Prostate gland (tissue), 2 donors: ENCODE data around the gene OVCH1.

DNA sequence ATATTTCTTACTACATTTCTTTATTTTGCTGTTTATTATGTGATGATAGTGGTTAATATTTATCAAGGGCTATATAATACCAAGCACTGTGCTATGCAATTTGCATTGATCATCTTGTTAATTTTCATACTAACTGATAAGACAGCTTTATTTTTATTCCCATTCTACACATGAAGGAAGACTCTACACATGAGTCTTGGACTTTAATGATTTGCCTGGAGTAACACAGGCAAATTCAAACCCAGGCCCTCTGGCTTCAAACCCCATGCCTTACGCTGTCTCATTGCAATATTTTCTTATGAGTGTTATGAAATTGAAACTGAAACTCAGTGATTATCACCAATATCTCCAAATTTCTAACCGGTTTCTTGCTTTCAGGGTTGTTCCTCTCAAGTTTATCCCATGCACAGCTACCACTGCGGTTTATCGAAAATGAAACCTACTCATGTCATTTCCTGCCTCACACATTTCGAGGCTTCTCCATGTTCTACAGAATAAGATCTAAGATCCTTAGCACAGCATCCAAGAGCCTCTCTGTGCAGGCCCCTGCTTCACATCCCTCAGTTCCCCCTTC, 45.7 kb upstream of the FAR2 start:
- PRO-cap: no peak
- RAMPAGE, long total RNA, 2 experiments: no peak in any of the 2 experiments

- PRO-cap: no peak
- RAMPAGE, long total RNA, 2 experiments: no peak in any of the 2 experiments
Observed at GRCh38 chr12:29208166-29208495, 59.1 kb downstream of the FAR2 start.

DNA sequence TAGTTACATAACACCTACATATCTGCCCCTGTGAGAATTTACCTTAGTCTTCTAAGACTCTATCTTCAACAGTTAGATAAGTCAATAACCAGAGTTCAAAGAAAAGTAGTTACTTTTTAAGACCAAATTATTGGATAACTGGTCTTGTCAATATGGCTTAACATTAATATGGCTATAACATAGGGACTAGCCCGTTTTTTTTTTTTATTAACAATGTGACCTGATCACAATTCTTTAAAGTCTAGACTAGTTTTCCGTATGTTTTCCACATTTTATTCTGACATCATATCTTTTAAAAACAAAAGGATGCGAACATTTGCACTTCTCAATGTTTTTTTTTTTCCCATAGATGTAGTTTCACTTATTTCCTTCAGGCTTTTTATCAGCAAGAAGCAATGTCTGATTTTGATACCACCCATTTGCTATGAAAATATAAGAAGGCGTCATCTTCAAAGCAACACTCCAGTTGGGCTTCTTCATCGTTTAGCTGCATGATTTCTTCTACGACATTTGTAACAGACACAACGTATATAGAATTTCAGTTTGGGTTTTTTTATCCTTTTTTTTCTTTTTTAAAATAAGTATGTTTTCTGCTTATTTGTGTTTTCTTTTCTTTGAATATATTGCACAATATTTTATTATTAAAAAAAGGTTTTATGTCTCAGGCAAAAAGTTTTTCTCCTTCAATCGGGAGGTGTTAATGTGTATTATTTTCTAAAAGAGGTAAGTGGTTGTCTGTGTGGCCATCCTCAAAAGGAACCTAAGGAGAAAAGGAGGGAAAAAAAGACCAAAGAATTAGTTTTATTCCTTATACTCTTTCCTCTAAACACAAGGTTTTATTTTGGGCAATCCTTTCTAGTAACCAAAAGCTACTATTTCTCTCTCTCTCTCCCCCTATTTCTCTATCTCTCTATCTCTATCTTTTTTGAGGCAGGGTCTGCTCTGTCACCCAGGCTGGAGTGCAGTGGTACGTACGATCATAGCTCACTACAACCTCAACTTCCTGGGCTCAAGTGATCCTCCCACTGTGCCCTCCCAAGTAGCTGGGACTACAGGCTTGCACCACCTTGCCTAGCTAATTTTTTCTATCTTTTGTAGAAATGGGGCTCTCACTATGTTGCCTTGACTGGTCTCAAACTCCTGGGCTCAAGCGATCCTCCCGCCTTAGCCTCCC, 40.1 kb downstream of the ERGIC2 start:
- PRO-cap: no peak
- RAMPAGE, long total RNA, 2 experiments: no peak in any of the 2 experiments

- PRO-cap: no peak
- RAMPAGE, long total RNA, 2 experiments: no peak in any of the 2 experiments
Observed at GRCh38 chr12:29497332-29498125, at the start of gene OVCH1. Gene OVCH1, minus strand, starts transcription at chr12:29497686.

DNA sequence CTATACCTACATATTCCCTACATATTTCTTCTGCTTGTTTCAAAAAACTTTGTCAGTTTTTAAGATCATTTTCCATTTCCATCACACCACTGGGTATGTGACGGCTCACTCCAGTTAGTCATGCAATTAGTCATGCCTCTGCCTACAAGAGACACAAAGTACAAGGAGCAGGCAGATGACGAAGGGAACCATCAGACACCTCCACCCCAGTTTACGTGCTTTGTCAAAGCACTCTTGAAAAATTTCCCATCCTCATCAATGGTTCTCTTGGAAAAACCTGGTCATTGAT, 119.5 kb upstream of the OVCH1 start:
- PRO-cap: no peak
- RAMPAGE, long total RNA, 2 experiments: no peak in any of the 2 experiments

GRCh38 chr12:29725772-29726324, 57.9 kb downstream of the TMTC1 start:
- PRO-cap: no peak
- RAMPAGE, long total RNA, 2 experiments: no peak in any of the 2 experiments

DNA sequence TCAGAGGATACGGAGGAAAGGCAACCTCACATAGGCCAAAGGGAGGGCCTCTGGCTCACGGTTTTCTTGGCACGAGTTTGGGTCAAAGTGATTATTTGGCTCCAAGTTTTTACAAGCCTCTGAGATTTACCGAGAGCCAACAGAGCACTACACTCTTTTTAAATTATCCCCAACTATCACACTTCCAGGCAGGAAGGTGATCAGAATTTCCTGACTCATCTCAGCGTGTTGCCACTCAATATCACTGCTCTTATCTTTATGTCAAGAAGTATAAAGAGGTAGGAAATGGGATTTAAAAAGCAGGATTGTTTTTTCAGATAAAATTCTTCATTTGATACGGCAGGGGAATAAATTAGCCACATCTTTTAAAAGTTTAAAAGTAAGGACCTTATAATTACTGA, 29.1 kb downstream of the TMTC1 start:
- PRO-cap: no peak
- RAMPAGE, long total RNA, 2 experiments: no peak in any of the 2 experiments

GRCh38 chr12:30634042-30634407, 61.6 kb downstream of the IPO8 start:
- PRO-cap: no peak
- RAMPAGE, long total RNA, 2 experiments: no peak in any of the 2 experiments

DNA sequence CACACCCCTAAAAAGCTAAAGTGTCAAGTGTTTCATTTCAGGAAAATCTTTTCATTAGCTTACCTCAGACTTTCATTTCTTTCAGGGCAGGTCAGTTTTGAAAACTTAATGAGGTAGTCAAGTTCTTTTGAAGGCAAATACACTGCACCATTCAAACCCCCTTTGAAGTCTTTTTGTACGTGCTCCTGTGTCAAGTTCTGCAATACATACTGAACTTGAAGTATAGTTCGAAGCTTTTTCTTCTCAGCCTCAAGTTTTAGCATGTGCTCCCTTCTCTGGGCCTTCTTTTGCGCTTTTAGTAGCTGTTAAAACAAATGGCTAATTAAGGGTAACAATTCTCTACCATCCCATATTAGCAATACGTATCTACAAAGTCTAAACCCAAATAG, 19.9 kb downstream of the CAPRIN2 start:
- PRO-cap: no peak
- RAMPAGE, long total RNA, 2 experiments: no peak in any of the 2 experiments

GRCh38 chr12:30753471-30754105, 1.2 kb downstream of the CAPRIN2 start:
- PRO-cap: no peak
- RAMPAGE, long total RNA, 2 experiments: no peak in any of the 2 experiments

- PRO-cap: unidirectional peak, minus-strand start at chr12:30795982; unidirectional peak, minus-strand start at chr12:30796179
- RAMPAGE, long total RNA, 2 experiments: no peak in any of the 2 experiments
Observed at GRCh38 chr12:30795820-30796787, 41.4 kb upstream of the CAPRIN2 start.

DNA sequence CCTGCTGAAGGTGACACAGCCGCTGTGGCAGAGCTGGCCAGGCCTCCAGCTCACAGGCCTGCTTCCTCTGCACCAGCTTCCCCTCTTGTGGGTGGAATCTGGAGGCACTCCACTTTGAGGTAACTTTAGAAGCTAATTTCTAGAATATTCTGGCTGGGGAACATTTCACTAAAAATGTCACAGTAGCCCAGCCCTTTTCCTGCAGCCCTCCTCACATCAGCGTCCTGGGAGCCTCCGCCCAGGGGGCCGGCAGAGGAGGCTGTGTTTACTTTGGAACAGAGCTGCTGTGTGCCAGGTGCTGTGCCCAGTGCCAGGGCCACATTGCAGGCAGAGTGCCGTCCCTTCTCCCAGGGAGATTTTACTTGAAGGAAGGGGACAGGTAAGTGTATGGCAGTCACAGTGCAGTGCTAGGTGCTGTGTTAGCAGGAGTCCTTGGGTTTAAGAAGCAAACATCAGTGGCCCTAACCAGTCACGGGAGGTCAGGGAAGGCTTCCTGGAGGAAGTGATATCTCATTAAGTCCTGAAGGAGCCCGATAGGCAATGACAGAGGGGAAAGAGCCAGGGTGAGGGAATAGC, 62.3 kb downstream of the TSPAN11 start:
- PRO-cap: no peak
- RAMPAGE, long total RNA, 2 experiments: no peak in any of the 2 experiments

GRCh38 chr12:31074611-31074985, 938 bp downstream of the DDX11 start:
- PRO-cap: no peak
- RAMPAGE, long total RNA, 2 experiments: no peak in any of the 2 experiments

DNA sequence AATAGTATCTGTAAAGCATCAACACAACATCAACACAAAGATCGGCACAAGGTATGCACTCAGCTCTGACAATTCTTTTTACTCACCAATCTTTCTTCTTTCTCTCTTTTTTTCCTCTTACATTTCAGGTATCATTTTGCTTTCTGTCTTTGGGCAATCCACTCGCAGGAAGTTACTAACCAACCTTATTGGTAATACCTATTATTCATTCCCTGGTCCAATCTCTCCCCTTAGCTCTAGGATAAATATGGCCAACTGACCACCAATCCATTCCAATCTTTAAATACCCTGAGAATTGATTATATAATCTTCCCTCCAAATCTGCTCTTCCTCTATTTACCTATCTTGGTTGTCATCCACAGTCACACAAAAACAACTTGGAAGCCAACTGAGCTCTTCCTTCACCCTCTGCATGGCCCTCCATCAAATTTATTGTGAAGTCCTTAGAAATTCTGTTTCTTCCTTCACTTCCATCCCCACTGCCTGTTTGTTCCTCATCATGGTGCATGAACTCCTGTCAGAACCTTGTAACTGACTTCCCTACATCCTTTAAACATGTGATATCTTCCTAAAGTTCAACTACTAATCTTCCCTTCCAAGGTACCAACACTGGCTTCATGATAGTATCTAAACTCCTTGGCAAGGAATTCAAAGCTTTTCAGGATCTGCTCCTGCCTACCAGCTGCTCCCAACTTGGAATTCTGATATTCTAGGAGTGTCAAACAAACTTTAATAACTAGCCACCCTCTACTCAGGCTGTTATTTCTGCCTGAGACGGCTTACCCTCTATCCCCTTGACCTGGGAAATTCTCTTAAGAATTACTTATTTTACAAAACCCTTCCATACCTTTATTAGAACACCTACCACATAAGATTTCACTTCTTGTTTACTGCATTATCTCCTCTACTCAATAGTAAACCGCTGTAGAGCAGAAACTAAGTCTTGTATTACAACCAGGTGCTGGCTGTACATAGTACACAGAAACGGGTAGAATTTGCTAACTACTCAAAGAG, 6.1 kb downstream of the SINHCAF start:
- PRO-cap: no peak
- RAMPAGE, long total RNA, 2 experiments: no peak in any of the 2 experiments

- PRO-cap: no peak
- RAMPAGE, long total RNA, 2 experiments: no peak in any of the 2 experiments
Observed at GRCh38 chr12:31322628-31323401, 3.1 kb downstream of the SINHCAF start.

DNA sequence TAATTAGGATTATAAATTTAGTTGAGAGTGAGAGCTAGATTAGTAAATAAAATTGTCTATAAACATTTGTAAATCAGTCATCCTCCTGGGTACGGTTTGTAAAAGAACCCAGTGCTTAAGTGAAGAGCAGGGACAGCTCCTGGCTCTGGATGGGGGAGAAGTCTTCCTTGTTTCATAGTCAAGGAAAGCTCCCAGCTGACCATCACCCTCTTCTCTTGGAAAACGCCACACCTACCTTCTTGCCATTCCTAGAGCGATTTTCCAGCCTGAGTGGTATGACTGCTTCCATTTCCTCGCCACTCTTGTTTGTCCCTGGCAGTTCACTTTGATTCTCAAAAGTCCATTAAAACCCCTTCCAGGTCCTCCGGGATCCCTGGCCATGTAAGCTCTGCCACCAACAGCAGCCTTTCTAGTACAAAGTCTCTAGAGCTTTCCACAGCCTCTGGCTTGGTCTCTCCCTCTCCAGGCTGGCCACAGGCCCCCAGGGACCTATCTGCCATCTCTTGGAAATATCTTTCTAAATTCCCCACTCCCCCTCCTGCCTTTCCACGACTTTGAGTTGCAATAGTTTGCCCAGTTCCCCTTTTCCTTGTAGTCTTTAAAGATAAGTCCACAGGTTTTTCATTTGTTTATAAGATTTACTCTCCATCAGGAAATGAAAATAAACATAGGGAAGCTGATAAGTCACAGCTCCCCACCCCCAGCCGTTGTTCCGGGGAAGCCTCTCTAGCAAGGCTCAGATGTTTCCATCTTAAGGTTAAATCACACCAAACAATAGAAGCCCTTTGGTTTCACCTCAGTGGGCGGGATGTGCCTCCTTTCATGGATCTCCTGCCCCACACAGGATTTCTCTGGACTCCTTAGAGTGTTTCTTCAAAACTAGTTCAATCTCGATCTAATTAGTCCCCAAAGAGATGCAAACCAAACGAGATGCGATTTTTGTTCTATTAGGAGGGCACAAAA, 42.8 kb upstream of the SINHCAF start:
- PRO-cap: no peak
- RAMPAGE, long total RNA, 2 experiments: no peak in any of the 2 experiments

GRCh38 chr12:31570861-31571344, 20.0 kb downstream of the DENND5B start:
- PRO-cap: no peak
- RAMPAGE, long total RNA, 2 experiments: no peak in any of the 2 experiments

- PRO-cap: no peak
- RAMPAGE, long total RNA, 2 experiments: no peak in any of the 2 experiments
Observed at GRCh38 chr12:31755868-31756117, 27.0 kb upstream of the AMN1 start.

DNA sequence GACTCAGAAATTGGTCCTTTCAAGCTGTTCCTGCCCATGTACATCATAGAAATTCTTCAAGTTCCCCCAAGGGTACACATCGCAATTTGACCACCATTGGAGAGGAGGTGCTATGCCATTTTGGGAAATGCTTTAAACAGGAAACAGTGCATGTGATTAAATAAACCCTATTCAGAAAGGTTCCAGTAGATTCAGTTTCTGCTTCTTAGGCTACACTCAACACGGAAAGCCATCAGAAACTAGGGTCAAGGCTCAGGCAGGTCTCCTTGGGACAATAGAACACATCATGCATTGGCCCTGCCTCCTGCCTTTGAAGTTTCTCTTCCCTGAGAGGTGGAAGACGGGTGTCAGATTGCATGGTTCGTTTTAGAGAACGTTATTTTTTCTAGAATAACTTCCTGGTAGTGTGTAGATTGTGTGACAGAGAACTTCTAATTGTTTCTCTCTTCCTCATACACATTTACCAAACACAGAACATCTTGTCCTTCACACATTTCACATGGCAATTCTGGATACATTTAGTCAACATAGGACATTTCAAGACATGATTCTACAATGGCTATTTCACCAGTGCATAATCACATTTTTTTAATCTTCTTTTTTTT, 43.1 kb upstream of the H3-5 start:
- PRO-cap: no peak
- RAMPAGE, long total RNA, 2 experiments: no peak in any of the 2 experiments

DNA sequence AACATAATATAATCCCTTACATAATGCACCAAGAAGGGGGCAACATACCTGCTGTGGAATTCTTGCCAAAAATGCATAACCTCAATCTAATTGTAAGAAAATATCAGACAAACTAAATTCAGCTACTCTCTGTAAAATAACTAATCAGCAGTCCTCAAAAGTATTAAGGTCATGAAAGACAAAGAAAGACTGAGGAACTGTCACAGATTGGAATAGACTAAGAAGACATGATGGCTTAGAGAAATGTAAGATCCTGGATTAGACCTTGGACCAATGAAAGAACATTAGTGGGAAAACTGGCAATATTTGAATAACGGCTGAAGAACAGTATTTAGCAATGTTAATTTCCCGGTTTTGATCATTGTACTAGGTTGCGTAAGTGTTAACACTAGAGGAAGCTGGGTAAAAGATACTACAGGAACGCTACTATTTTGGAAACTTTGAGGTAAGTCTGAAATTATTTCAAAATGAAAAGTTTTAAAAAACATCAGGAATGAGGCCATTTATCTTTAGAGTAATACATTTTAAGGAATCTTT, 68.3 kb upstream of the H3-5 start:
- PRO-cap: no peak
- RAMPAGE, long total RNA, 2 experiments: no peak in any of the 2 experiments